ENCODE measurements around a stretch of chr4.

GRCh38 chr4:113032134-113032646 is 17.3 kb upstream of the ANK2 start:
- RRBS, result no CpG with 5 or more reads among the region's 3 CpGs

- RRBS, result no CpG with 5 or more reads among the region's 12 CpGs
Observed at GRCh38 chr4:113079858-113080581, 30.6 kb downstream of the ANK2 start.

DNA sequence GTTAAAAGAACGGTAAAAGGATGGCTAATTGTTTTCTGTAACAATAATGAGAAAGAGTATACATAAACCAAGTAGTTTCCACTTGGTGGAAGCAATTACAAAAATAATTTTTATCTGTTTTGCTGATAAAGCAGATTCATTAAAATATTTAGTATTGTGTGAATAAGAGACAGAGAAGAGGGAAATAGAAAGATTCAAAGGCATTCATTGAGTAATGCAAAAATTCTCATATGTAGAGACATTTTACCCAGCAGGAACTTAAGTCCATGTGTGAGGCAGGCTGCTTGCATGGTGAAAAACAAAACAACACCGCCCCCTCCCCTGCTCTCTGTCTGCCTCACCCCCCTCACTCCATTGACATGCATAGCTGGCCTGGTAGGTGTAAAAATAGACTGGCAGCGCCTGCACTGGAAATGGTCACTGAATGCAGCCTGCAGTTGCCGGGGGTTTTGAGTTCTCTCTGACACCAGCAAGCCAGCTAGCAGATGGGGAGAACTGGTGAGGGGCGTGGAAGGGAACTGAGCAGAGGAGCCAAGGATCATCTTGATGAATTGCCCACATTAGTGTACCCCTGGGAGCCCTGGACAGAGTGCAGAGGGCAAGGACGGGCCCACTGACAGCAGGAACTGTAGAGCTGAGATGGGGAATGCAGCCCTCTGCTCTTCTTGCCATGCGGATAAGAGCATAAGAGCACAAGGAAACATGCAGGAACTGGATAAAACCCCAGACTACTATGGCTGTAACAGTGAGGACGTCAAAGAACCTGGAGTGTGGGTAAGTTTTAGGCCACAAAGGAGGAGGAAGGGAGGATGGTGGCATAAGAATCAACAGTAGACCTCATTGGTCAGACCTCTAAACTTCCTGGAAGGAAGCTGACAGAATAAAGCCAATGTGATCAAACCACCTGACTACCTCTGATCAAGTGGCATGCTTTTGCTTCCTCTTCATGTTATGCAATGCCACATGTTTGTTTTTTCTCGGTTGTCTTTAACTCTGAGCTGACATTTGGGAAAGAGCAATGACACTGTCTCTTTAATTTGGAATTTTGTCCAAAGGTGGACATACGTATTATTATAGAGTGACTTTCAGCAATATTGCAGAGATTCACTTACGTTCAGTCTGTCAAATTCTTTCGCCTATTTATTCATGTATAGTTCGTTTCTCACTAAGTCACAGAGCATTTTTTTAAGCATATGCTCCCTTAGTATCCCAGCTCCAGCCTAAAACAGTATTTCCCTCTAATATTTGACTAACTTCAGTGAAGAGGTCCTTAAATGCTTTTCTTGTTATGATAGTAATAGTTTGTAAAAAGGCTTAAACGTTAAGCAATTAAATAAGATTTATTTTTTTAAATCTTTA is 96.3 kb downstream of the ANK2 start:
- RRBS, result no CpG with 5 or more reads among the region's 14 CpGs

DNA sequence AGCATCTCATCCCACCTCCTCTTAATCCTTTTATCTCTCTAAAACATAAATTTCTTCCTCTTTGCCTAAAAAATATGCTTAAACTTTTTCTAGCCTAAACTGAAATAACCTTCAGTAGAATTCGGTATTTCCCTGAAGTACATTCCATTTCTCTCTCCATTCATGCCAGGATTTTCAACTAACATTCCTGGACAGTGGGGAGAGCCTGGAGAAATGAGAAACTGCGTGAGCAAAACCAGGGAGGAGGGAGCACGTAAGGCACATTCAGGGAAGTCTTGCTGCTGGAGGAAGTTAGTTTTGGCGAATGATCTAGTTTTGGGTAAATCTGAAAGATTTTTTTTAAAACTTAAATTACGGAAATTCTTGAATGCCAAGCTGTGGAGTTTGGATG is 347.6 kb downstream of the ANK2 start:
- RRBS, result no CpG with 5 or more reads among the region's 5 CpGs

DNA sequence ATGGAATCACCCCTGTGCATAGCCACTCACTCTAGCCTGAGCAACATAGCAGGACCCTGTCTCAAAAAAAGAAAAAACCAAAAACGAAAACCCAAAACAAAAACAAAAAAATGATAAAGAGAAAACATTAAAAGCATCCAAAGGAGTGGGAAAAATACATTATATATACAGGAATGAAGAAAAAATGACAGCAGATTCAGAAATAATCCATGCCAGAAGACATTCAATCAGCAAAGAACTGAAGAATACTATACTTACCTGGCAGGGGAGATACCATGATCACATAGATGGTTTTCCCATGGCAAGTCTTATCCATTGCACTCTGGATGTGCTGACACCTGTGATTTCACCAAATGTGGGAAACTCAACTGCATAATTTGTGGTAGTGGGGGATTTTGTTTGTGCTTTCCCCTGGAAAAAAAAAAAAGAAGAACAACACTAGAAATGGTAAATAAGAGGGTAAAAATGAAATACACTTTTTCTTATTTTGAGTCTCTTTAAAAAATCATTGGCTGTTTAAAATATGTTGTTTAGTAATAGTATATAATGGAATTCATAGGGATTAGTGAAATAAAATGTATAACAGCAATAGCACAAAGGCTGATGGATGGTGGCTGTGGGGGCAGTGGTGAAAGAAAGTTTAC is 341.3 kb downstream of the CAMK2D start:
- RRBS, result no CpG with 5 or more reads among the region's 1 CpG

GRCh38 chr4:113447824-113448182 is 313.7 kb downstream of the CAMK2D start:
- RRBS, result no CpG with 5 or more reads among the region's 4 CpGs

DNA sequence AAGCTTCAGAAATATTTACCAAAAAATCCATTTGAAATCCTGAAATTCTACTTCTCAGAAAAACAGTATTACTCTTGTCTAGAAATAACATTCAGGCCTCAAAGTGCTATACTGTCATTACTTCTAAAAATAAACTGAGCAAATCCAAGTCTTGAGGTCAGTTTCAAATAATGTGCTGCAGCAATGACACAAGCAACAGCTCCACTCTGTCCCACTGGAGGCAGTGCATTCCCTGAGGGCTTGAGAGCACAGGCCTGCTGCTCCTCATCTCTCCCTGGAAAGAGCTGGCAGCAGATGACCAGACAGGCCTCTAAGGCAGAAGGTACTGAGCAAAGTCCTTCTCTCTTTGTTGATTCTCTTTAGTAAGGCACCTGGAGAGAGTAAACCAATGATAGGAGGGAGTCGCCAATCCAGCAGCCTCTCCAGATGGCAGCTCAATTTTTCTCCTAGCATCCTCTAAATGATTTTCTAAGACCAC is 76.8 kb downstream of the CAMK2D start:
- RRBS, result no CpG with 5 or more reads among the region's 1 CpG

DNA sequence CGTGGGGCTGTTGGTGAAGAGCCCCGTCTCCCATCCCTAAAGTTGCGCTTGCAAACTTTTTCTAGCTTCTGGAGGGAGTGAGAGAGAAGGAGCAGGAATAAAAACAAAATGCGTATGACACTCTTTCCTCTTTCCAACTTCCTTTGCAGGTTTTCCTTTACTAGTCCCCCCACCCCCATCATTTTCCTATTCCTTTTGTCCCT is 461 bp upstream of the ARSJ start:
- RRBS, result no CpG with 5 or more reads among the region's 4 CpGs

GRCh38 chr4:114004380-114004928 is 25.0 kb upstream of the ARSJ start:
- RRBS, result no CpG with 5 or more reads among the region's 17 CpGs

- RRBS, result 100% methylated on average over 2 of the region's 25 CpGs
Observed at GRCh38 chr4:114481436-114482154, 117.0 kb upstream of the UGT8 start.

- RRBS, result no CpG with 5 or more reads among the region's 7 CpGs
Observed at GRCh38 chr4:114495496-114495948, 103.1 kb upstream of the UGT8 start.

GRCh38 chr4:114599219-114600369 is 987 bp downstream of the UGT8 start:
- RRBS, result no CpG with 5 or more reads among the region's 60 CpGs

DNA sequence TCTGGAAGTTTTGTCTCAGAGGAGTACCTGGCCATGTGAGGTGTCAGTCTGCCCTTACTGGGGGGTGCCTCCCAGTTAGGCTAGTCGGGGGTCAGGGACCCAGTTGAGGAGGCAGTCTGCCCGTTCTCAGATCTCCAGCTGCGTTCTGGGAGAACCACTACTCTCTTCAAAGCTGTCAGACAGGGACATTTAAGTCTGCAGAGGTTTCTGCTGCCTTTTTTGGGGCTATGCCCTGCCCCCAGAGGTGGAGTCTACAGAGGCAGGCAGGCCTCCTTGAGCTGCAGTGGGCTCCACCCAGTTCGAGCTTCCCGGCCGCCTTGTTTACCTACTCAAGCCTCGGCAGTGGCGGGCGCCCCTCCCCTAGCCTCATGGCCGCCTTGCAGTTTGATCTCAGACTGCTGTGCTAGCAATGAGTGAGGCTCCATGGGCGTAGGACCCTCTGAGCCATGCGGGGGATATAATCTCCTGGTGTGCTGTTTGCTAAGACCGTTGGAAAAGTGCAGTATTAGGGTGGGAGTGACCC is 17.4 kb downstream of the UGT8 start:
- RRBS, result no CpG with 5 or more reads among the region's 13 CpGs

DNA sequence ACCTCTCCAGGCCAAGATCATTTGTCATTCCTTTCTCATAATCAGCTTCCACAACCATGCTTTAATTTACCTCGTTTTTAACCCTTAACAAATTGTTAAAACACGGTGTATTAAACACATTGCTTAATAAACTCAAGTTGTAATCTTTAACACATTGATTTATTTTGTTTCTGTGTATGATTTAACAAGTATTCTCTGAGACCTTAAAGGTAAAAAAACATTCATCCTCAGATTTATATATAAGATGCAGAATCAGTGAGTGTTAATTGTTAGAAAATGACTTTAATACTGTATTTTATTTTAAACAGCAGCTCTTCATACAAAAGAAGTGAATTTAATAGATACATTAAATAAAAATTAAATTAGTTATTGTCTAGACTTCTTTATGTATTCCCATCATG is 289.9 kb upstream of the TRAM1L1 start:
- RRBS, result no CpG with 5 or more reads among the region's 2 CpGs

DNA sequence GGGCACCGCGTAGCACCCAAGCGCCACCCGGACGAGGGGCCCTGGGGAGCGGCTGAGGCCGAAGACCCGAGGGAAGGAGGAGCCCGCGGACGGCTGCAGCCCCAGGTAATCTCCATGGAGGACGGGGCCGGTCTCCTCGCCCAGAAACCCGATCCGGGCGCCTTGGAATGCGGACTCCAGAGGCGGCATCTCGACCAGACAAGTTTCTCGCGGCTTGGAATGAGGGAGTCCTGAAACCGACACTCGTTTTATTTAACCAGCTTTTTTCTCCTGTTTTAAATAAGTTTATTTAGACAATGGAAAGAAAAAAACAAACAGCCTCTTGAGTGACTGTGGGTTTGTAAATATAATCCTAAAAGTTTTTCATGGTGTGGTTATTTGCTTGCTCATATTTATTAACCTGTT is 477 bp upstream of the NDST3 start:
- RRBS, result 0% methylated on average over 4 of the region's 24 CpGs

DNA sequence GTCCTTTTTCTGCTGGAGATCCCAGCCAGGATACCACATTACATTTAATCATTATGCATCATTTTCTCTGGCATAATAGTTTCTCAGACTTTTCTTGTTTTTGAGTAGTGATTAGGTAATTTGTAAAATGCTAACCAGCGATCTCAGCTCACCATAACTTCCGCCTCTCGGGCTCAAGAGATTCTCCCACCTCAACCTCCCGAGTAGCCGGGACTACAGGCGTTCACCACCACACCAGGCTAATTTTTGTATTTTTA is 74.8 kb downstream of the PRSS12 start:
- RRBS, result no CpG with 5 or more reads among the region's 6 CpGs

DNA sequence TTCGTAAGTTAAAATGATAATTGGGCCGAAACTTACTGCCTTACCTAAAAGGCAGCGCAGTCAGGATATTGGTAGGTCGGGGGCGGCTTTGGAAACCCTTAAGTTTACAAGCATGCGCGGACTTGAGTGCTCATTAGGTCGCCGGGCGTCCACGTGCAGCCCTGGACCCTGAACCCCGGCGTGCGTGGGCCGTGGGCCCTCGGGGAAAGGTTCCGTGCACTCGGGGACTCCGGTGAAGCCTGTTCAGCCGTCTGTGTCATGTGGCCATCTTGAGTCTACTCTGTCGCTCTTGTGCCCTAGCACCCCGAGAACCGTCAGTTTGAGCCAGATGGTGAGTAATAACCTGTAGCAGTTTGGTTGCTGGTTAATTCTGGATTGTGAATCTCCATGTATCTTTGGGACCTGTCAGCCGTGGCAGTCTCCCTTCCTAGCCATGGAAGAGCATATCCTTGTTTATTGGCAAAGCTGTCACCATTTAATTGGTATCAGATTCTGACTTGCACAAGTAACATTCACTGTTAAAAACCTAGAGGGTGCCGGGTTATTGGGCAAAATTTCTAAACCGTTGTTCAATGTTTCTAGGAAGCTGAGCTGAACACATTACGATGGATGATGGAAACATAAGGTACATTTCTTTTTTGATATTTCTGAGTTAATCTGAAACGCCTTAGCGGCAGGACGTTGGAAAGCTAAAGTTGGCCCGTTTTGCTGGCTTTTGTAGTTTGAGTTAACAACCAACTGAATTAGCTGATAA is 73.8 kb downstream of the PRSS12 start:
- RRBS, result 2% methylated on average over 8 of the region's 31 CpGs

DNA sequence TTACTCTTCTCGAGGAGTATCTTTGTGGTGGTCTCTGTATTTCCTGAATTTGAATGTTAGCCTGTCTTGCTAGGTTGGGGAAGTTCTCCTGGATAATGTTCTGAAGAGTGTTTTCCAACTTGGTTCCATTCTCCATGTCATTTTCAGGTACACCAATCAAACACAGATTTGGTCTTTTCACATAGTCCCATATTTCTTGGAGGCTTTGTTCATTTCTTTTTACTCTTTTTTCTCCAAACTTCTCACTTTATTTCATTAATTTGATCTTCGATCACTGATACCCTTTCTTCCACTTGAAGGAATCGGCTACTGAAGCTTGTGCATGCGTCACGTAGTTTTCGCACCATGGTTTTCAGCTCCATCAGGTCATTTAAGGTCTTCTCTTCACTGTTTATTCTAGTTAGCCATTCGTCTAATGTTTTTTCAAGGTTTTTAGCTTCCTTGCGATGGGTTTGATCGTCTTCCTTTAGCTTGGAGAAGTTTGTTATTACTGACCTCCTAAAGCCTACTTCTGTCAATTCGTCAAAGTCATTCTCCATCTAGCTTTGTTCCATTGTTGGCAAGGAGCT is 54.3 kb downstream of the SEC24D start:
- RRBS, result no CpG with 5 or more reads among the region's 10 CpGs